Left lobe of liver (tissue), 1 donor: ENCODE data around the gene SYPL1.

GRCh38 chr7:105939998-105940450, 23.0 kb upstream of the CDHR3 start:
- PRO-cap, result no peak

GRCh38 chr7:106022095-106023018, 59.3 kb downstream of the CDHR3 start:
- PRO-cap, result no peak

- PRO-cap, result no peak
Measured at GRCh38 chr7:106062364-106063083, 49.6 kb downstream of the SYPL1 start.

DNA sequence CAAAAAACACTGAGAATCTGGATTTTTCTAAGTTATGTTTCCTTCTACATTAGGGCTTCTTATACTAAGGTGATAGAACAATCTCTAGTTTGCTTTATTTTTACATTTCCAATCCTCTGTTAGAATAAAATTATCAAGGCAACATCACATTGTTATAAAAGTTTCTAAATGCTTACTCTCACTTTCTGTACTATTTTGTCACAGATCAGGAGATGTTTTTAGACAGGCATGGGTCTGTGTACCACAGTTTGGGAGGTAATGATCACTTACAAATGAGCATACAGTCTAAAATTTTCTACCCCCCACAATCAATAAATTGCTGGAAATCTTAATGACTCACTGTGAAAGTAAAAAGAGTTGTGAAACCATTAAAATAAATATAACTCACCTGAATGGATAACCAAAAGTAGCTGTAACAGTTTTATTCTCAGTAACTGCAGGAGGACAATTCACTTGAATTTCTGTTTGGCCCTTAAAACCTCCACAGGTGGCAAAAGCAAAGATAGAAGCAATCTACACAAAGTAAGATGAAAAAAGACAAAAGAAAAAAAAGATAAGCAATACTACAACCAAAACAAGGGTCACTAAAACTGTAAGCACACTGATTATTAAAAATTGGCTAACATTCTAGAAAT, 13.2 kb downstream of the SYPL1 start:
- PRO-cap, result no peak

GRCh38 chr7:106112146-106112824, at the start of gene SYPL1:
TSS of gene SYPL1 (minus strand) at chr7:106112312.
- PRO-cap, result bidirectional peak, plus-strand start at chr7:106112636, minus-strand start at chr7:106112281

DNA sequence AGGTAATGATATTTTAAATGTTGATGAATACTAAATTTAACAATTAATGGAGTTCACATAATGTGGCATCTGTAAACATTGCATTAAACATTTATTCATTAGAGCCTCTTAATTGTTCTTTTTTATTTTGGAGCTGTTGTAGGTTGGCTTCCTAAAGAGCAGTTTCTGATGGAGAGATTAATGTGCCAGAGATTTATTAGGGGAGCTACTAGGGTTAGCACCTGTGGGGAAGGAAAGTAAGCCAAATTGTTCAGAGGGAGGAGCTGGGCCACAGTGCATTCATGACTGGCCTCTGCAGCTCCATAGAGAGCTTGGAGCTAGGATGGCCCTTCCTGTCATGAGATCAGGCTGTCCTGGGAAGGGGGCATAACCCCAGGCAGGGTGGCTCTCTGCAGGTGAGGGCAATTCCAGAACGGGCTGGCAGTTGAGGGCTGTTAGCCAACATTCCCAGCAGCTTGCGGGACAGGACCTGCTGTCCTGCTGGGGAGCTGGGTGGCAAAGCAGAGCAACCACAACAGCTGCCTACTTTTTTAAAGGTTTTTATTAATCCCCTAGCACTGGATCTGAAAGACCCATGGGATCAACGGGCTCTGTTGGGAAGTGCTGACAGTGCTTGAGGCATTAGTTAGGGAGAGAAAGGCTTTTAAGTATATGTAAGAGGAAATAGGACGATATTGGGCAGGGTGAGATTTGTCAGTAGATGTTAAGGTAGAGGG, 78.0 kb downstream of the NAMPT start:
- PRO-cap, result bidirectional peak, plus-strand start at position 483 of the sequence, minus-strand start at position 294 of the sequence

- PRO-cap, result no peak
Measured at GRCh38 chr7:106239368-106239839, 45.4 kb downstream of the NAMPT start.

DNA sequence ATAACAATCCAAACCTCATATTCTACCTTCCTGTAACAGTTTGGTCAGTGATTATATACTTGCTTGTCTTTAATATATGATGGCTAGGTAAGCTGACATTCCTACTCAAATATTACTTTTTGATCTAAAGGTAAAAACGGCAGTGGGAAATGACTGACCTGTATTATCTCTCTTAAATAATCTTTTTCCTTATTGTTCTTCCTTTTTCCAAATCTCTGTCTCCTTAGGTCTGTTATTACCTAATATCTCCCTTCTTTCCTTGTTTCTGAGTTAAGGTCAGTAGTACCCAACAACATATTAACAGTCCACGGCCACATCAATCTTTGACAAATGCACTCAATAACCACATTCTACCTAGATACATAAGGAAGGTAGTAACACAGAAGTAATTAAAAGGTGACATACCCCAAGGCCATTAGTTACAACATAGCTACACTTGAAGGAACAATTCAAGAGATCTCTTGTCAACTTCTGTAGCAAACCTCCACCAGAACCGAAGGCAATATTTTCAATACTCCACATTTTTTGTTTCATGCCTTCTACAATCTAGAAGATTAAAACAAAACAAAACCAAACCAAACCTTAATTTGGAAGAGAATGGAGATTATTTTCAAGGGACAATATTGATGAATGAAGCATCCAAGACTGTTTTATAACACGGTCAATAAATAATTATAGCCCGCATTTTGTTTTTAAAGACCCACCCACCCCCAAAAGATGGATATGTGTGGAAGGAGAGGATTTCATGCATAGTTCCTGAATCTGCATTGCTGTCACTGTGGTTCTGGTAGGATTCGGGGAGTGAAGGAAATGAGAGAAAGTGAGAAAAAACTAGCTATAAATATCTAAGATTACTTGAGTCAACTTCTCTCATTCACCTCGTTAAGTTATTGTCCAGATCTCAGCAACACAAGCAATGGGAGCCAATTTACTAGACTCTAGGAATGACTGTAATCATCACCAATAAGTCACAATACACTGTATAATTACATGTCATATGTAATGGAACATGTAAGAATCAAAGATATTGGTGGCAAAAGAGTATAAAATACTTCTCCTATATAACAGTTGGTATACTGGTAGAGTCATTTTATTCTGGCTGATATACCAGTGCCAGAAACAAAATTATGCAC, 30.5 kb downstream of the NAMPT start:
- PRO-cap, result no peak

- PRO-cap, result no peak
Measured at GRCh38 chr7:106260056-106260521, 24.7 kb downstream of the NAMPT start.

DNA sequence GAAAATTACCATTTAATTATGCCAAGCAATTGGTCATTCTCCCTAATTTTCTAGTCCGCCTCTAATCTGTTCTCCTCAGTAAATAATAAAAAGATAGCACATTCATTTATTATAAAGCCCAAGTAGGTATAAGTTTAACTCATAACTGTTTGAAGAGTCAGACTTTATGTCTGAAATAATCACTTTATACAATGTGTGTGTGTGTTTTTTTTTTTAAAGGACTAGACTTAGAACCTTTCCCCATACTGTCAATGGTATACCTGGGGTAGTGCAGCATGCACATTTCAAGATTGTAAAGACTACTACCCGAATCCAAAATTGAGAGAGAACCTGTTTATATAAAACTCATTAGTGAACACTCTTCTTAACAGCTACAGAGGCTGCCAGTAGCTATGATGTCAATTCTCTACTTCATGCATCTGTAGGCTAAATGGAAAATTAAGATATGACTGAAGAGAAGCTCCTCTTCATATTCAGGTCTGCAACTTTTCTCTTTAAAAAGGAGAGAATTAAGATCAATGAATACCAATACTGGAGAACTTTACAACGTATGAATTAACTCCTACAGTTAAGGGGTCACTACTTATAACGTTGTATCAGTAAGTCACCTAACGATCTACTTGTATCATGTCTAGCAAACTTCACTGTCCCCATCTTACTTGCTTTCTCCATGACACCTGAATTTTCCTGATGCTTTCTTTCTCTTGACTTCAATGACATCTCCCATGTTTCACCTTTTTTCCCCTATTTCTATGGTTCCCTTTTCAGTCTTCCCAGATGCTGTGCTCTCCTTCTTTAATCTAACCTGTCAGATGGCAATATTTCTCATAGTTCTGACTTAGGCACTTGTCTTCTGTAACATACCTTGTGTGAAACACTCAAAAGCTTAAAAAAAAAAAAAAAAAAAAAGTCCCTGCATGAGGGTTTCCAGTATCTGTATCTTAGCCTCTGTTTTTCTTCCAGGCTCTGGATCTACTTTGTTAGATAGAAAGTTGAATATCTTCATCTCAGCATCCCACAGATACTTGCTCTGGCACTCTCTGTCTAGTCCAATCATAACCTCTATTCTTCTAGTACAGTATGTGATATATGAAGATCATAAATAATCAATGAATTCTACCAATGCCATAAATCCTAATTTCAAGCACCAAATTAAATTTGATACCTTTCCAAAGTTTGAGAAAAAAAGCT, 19.7 kb downstream of the NAMPT start:
- PRO-cap, result unidirectional peak, minus-strand start at position 969 of the sequence

GRCh38 chr7:106326555-106327138, 41.9 kb upstream of the NAMPT start:
- PRO-cap, result bidirectional peak, plus-strand start at chr7:106326910, minus-strand start at chr7:106326780

DNA sequence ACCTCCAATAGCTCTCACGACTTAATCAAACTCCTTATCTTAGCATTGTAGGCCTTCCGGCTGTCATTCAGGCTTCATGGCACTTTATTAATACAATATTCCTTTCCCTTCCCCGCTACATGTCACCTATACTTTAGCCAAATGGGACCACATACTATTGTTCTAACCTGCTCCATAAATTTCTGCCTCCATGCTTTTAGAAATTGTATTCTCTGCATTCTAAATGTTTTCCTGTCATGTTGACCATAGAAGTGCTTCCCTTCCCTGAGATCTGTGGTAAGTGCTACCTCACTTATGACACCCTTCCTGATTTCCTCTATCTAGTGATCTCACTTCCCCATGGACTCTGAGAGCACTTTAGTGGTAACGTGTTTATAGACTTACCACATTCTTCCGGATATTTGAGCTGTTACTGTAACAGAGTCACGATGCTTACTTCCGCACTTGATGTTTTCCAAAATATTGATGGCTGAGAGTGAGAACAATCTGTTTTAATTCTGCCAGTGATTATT, 59.9 kb upstream of the NAMPT start:
- PRO-cap, result no peak

GRCh38 chr7:106530080-106530596, 130.8 kb downstream of the CCDC71L start:
- PRO-cap, result bidirectional peak, plus-strand start at chr7:106530392, minus-strand start at chr7:106530333

- PRO-cap, result no peak
Measured at GRCh38 chr7:106731142-106731514, 70.2 kb upstream of the CCDC71L start.

DNA sequence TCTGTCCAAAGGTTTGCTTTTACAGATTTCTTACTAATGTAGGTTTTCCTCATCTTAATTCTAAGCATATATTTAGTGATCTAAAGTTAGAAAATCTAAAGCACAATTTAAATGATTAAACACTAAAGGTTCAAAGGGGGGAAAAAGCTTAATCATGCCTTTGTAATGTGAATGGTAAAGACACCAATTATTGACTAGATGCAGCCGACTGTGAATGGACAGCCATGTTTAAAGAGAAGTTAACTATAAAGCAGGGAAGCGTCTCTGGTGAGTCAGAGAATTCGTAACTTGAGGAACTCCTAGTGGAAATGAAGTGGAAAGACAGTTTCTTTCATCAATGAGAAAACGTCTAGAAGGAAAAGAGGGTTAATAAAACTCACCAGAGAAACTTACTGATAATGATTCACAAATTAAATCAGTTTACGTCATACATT, 1.2 kb upstream of the HBP1 start:
- PRO-cap, result bidirectional peak, plus-strand start outside the sequence, minus-strand start at position 220 of the sequence

DNA sequence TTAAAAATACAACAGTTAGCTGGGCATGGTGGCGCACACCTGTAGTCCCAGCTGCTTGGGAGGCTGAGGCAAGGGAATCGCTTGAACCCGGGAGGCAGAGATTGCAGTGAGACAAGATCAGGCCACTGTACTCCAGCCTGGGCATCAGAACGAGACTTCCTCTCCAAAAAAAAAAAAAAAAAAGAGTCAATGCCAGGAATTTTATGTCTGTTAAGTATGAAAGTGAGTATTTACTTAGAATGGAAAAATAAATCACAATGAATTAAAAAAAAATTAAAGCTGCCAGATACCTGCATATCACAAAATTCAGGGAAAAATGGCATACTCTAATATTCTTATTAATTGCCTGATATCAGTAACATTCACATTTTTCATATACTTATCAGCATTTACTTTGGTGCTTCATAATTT, 2.9 kb downstream of the HBP1 start:
- PRO-cap, result no peak

- PRO-cap, result no peak
Measured at GRCh38 chr7:107173079-107173668, 4.4 kb downstream of the HBP1 start.

DNA sequence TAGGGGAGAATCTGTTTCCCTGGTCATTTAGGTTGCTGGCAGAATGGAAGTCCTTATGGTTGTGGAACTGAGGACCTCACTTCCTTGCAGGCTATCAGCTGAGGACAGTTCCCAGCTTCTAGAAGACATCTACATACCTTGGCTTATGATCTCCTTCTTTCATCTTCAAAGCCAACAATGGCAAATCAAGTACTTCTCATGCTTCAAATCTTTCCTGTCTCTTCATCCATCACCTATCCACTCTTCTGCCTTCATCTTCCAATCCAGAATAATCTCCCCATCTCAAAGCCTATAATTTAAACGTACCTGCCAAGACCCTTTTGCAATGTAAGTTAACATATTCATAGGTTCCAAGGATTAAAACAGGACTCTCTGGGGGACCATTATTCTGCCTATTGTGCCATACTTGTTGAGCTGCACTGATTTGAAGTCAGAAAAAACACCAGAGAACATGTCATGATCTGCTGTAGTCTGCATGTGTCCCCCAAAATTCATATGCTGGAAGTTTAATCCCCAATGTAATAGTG, 22.7 kb downstream of the GPR22 start:
- PRO-cap, result no peak

- PRO-cap, result no peak
Measured at GRCh38 chr7:107506571-107507124, 36.8 kb downstream of the GPR22 start.

DNA sequence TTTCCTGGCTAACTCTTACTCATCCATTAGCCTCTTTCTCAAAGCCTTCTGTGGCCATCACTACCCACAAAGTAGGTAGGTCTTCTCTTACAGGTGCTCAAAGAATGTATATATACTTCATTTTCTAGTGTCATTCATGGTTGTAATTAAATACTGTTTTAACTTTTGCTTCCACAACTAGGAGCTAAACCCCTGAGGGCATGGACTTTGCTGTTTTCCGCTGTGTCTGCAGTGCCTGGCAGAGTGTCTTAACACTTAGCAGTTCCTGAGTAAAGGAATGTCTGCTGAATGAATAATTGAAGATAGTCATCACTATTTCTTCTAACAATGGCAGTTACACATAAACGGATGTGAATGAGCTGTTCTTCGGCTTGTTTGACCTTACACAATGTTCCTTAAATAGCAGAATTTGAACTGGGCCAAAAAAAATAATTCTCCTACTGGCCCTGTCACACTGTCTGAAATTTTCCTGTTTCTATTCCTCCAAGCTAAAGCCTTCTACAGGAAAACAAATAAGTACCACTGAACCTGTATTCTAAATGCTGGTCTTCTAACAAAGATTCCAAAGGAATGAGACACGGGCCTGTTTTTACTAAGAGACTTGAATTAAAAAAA, 15.2 kb downstream of the BCAP29 start:
- PRO-cap, result no peak